Placental epithelial cell (primary cell): ENCODE measurements around the genes ZBED4 and PLXNB2.

DNA sequence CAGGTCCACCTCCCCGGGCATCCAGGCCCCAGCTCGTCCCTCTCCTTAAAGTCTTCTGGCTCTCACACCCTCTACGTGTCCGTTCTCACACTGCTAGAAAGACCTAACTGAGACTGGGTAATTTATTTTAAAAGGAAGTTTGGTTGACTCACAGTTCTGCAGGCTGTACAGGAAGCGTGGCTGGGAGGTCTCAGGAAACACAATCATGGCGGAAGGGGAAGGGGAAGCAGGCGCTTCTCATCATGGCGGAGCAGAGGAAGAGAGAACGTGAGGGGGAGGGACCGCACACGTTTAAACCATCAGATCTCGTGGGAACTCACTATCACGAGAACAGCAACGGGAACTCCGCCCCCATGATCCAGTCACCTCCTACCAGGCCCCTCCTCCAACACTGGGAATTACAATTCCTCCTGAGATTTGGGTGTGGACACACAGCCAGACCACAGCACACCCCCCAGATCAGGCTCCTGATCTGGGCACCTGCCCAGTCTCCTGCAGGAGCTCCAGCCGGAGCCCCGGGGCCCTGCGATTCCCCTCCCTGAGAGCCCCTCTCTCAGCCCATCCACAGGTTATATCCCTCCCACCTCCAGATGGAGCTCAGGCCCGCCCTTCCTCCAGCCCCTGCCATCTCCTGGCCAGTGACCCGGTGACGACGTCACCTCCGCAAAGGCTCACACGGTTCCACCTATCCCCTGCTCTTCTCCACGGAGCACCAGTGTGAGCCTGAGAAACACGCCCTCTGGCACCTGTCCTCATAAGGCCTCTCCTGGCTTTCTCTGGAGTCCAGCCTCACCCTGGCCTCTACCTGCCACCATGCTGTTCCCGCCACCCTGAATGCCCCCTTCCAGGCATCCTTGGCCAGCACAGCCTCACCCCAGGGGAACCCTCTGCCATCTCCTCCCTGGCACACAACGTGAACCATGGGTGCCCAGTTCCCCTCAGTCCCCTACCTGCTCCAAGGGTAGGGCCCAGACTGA lies 170.1 kb downstream of the BRD1 start:
- CAGE, long polyA plus RNA, result no peak

DNA sequence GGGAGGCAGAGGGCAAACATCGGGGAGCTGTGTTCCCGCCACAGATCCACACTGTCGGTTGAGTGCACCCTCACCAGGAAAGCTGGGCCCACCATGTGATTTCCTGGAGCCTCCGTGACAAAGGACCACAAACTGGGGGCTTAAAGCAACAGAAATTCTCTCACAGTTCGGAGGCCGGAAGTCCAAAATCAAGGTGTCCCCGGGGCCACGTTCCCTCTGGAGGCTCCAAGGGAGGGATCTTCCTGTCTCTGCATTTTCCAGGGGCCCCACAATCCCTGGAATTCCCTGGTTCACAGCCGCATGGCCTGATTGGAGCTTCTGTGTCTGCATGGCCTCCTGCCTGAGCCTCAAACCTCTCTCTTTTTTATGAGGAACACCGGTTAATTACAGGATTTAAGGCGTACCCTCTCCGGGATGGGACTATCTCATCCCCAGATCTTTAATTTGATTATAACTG lies 169.3 kb downstream of the BRD1 start:
- CAGE, long polyA plus RNA, result no peak

GRCh38 chr22:49788361-49789020 lies 39.2 kb downstream of the BRD1 start:
- CAGE, long polyA plus RNA, result no peak

DNA sequence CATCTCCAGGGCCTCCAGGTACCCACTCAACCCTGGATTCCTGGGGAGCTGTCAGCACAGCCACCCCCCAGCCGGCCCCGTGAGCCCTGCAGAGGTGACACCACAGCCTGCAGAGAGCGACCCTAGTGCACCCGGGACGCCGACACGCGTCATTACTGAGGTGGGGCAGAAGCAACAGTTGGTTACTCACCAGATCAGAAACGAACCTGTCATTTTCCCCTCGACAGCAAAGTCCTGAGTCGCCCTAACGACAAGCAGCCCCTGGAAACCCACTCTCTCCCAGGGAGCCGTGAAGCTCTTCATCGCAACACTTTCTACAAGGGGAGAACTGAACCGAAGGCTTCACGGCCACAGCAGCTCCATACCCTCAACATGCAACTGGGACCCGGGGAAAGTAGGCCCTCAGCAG lies 1.7 kb downstream of the BRD1 start:
- CAGE, long polyA plus RNA, result no peak

GRCh38 chr22:49852757-49853740 lies 595 bp upstream of the ZBED4 start:
- CAGE, long polyA plus RNA, result no peak

DNA sequence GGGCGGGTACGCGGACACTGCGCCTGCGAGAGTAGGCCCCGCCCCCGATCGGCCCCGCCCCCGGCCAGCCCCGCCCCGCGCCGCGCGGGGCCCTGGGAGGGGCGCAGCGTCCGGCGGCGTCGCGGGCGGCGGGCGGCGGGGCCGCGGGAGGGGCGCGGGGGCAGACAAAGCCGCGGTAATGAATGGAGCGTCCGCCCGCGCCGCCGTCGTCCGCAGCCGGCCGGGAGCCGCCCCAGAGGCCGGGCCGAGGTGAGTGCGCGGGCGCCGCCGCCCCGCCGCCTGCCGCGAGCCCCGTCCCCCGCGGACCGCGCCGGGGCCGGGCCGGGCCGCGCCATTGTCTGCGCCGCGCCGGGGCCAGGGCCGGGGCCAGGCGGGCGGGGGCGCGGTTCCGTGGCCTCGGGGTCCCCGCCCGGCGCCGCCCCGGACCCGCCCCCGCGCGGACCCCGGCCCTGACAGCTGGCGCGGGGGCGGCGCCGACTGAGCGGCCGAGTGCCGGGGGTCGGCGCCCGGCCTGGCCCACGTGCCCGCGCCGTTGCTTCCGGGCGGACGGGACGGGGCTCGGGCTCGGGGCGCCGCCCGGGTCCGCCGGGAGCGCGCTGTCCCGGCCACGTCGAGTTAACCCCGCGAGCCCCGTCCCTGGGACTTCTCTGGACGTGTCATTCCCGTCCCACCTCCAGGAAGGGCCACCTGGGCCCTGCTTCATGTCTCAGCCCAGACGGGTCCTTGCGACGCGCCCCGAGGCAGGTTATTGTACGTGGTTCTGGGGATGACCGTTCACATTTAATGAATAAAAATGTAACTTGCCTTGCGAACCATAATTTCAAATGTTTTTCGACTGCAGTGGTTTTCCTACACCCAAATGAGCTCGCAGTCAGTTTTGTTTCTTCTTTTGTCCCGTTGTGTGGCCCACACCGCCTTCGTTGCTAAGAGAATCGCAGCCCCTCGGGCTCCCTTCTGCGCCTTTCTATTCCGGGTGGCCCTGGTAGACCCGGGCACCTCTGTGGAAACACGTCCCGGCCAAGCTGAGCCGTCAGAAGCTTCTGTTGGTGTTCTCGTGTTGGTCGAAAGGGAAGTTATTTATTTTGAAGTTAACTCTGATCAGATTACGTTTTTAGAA lies at the start of gene ZBED4:
ZBED4 (plus strand) TSS at position 104 of the 1,117 bp plus-strand sequence.
- CAGE, long polyA plus RNA, result no peak

GRCh38 chr22:49883244-49883940 lies 29.7 kb downstream of the ZBED4 start:
- CAGE, long polyA plus RNA, result no peak

GRCh38 chr22:49929559-49930155 lies 11.2 kb downstream of the CRELD2 start:
- CAGE, long polyA plus RNA, result no peak

DNA sequence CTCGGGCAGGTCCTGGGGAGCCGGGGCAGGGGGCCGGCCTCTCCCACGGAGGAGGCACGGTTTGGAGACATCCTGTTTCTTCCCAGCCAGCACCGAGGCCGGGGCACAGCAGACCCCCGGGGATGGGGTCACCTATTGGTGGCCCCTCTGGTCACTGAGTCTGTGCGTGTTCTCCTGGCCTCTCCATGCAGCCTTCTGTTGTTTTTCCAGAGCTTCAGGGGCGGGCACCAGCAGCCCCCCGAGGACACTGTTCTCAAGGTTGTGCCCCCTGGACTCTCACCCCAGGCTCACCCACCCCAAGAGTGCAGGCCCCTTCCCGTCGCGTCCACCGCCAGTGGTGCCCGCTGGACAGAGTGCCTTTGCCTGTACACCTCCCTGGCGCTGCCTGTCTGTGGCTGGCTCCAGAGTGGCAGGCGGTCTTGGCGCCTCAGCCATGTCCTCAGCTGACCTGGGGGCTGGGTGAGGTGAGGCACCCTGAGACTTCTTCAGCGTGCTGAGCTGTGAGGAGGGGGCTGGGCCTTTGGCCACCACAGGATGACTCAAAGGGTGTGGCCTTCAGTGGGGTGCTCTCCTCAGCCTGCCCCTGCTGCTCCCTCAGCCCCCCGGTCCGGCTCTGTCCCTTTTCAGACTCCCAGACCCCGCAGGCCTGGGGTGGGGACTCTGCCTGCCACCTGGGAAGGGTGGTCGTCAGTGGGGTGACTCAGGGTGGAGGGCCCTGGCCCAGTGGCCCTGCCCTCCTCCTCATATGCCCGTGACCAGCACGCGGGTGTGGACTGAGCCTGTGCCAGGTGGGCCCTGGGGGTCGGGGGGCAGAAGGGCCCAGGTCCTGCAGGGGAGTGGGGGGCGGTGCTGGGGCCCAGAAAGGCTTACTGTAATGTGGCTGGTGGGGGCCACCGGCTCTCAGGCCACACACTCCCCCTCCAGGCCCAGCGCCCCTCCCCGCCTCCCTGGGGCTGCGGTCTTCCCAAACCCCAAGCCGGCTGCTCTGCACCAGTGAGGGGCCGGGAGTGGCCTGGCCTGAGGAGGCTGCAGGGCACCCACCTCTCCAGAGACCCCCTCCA lies 15.7 kb downstream of the CRELD2 start:
- CAGE, long polyA plus RNA, result no peak

GRCh38 chr22:49937623-49938595 lies 19.5 kb downstream of the CRELD2 start:
- CAGE, long polyA plus RNA, result no peak

- CAGE, long polyA plus RNA, result no peak
These were observed 3.8 kb downstream of the PIM3 start for GRCh38 chr22:49964325-49964807.

- CAGE, long polyA plus RNA, result no peak
These were observed 15.0 kb downstream of the PIM3 start for GRCh38 chr22:49975295-49976290.

- CAGE, long polyA plus RNA, result no peak
These were observed 22.4 kb downstream of the MOV10L1 start for GRCh38 chr22:50111942-50112784.

DNA sequence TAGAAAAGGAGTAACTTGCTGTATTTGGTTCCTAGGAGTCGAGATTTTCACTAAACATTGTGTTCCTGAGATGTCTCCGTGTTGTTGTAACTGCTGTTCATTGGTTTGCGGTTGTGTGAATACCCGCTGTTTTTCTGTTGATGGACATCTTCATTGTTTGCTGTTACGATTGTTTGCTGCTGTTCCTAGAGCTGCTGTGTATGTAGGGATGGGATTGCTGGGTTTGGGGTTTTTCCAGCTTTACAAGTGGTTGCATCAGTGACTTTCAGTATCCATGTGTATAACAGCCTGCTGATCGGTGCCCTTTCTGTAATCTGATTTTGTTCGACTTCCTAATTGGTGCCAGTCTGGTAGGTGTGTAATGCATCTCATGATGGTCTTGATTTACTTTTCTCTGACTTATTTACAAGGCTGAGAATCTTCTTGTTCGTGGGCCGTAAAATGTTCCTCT lies 39.6 kb downstream of the MOV10L1 start:
- CAGE, long polyA plus RNA, result no peak

DNA sequence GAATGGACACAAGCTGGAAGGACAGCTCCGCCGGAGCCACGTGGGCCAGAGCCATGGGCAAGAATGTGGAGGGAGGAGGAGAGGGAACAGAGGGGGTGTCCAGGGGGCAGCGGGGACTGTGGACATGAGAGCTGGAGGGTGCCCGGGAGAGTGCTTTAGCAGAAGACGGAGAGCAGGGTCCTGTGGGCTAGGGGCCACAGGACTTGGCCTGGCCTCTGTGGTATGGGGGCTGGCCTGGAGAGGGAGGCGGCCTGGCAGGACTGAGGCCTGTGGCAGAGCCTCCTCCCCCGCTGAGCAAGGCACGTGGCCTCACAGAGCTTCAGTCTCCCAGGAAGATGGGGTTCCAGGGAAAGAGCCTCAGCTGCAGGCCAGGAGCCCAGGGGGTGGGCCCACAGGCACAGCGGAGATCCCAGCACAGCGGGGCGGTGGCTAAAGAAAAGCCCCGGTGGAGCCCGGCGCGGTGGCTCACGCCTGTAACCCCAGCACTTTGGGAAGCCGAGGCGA lies 2.3 kb downstream of the MAPK12 start:
- CAGE, long polyA plus RNA, result no peak

GRCh38 chr22:50299073-50300134 lies 8.0 kb downstream of the PLXNB2 start:
- CAGE, long polyA plus RNA, result no peak

DNA sequence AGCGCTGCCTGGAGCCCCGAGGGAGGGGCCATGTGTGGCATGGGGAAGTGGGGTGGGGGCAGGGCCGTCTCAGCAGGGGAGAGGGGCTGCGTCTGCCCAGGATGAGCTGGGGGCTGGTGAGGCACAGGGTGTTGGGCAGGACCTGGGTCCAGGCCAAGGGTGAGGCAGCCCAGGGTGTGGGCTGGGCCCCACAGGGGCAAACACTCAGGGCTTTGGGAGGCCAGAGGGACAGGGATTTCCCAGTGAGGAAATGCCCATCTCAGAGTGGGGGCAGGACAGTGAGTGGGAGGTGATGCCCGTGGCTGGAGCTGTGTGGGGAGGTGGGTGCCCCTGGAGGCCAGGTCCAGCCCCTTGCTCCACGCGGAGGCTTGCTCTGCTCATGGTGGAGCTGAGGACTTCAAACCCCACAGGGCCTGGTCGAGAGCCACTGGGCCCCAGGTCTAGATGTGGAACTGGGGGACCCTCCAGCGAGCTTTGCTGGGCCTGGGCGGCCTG lies 5.3 kb downstream of the PLXNB2 start:
- CAGE, long polyA plus RNA, result no peak

DNA sequence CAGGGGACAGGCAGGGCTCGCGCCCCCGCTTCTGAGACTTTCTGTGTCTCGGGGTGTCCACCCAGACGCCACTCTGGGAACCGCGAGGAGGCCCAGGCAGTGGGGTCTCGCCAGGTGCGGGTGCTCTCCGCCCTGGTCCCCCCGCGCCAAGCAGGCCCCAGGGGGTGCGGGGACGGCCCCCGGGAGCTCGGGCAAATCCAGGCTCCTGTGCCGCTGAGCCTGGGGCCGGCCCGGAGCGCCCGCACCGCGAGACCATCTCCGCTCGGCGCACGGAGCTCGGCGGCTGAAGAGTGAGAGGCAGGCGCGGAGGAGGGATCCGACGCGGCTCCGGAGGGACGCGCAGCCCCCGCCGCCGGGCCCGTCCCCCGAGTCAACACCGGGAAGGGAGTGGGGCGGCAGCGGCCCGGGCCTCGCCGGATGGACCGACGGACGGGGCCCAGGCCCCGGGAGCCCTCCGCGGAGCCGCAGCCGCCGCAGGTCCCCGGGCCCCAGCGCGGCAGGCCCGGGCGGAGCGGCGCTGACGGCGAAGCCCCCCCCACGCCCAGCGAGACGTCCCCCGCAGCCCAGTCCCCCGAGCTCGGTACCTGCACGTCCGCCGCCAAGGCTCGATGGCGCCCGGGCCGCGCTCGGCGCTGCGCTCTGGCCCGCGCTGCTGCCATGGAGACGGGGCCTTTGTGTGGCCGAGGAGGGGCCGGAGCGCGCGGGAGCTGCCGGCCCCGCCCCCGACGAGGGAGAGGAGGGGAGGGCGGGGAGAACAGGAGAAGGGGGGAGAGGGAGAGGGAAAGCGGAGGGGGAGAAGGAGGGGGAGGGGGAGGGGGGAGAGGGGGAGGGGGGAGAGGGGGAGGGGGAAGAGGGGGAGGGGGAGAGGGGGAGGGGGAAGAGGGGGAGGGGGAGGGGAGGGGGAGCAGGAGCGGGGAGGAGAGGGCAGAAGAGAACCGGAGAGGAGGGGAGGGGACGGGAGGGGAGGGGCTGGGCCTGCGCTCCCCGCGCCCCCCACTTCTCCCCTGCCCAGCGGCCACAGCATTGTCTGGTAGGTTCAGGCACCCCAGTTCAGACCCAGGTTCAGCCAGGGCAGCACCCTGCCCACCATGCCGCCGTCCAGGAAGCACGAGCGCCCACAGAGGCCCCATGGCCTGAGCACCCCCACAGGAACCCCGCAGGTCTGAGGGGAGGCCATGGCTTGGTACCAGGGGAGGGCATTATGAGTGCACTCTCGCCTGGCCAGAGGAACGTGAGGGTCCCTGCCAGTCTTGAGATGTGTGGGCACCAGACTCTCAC lies at the start of gene PLXNB2:
PLXNB2 (minus strand) TSS at position 678 of the 1,278 bp plus-strand sequence.
- CAGE, long polyA plus RNA, result no peak

GRCh38 chr22:50377178-50377759 lies 34.1 kb downstream of the PPP6R2 start:
- CAGE, long polyA plus RNA, result no peak

DNA sequence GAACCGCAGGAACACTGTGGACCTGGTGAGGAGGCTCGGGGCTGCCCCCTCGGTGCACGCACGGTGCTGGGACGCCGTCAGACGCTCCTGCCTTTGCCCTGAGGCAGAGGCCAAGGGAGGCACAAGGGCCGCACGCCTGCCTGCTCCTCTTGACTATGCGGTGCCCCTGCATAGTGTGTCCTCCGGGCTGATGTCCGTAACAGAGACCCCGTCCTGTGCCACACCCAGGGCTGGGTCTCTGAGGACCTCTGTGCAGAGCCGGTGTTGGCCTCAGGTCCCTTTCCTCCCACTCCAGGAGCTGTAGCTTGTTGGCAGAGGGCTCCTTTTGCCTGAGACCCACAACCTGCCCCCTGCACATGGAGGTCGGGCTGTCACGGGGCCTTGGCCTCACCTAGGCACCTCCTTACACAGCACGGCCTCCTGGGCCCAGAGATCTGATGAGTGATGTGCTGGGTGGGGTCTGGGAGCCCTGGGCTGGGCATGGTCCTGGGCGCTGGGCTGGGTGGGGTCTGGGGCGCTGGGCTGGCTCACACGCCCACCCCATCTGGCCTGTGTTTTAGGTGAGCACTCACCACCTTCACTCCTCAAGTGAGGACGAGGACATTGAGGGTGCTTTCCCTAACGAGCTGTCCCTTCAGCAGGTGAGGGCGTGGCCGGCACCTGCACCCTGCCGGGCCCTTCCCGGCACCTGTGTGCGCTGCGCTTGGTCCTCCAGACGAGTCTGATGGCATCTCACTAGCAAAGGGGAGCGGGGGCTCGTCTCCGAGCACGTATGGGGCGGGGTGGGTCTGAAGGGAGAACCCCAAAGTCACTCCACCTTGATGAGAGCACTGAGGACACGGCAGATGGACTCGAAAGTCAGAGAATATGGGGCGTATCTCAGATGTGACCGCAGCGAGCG lies 38.2 kb downstream of the SBF1 start:
- CAGE, long polyA plus RNA, result no peak